ENCODE results near the genes AADACL4, HNRNPCL2, HNRNPCL4 and PRAMEF18.

DNA sequence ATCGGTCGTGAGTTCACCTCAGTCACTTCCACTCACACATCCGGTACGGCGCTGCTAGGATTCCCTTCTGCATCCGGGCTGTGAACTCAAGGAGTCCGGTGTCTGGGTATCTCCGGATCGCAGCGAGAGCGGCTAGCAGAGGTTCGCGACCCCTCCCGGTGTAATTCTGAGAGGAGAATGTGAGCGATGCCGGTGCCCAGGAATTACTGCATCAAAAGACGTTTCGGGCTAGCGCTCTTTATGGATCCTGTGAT, 322 bp upstream of the MTOR start:
- PRO-cap: bidirectional peak, plus-strand start at position 92 of the sequence, minus-strand start outside the sequence

DNA sequence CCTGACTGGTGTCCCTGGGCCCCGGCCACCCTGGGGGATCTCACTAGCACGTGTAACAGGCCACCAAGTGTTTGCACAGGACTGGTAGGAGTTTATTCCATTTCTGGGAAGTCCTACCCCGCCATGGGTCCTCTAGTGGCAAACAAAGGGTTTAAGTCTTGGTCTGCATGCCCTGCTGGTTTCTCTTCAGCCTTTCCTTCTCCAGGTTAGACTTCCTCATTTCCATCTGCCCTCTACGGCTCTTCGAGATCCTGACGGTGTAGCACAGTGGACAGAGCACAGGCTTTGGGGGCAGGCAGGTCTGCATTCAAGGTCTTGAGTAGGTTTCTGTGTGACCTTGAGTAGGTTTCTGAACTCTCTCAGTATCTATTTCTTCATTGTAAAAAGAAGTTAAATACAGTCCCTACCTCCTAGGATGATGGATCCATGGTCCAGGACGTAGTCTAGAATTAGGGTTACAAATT, 2.9 kb downstream of the AGTRAP start:
- PRO-cap: no peak

- PRO-cap: no peak
Observed at GRCh38 chr1:11746840-11747039, 10.8 kb downstream of the AGTRAP start.

DNA sequence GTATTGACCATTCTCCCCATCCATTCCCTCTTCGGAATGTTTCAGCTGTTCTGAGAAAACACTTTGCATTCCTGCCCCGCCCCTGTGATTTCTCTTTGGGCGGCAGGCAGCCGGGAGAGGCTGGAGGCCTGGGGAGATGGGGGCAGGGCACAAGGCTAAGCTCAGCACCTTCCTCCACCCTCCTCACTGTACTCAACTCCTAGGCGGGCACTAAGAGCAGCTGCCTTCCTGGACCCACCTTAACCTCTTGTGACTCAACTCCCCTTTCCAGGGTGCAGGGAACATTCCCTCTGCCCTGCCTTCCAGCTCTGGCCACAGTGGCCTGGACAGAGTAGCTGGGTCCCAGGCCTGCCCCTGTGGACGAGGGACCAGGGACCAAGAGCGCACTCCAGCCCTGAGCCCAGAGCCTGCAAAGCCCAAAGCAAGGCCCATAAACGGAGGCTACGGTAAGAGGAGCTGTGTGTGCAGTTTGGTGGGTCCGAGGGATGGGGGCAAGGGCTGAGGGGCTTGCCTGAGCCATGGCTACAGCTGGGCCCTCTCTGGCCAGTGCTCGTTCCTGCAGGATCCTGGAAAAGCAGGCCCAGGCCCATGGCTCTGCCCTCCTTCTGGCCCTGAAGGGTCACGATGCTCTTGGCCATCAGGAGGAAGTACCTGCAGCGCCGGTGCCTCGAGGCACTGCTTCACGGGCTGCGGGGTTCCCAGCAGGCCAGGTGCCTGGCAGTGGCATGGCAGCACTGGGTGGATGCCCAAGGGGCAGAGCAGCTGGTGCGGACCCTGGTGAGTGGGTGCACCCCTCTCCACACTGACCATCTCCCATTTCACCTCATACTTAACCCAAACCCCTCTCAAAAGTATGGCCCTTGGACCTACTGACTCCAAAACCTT, 17.9 kb downstream of the MTHFR start:
- PRO-cap: no peak

DNA sequence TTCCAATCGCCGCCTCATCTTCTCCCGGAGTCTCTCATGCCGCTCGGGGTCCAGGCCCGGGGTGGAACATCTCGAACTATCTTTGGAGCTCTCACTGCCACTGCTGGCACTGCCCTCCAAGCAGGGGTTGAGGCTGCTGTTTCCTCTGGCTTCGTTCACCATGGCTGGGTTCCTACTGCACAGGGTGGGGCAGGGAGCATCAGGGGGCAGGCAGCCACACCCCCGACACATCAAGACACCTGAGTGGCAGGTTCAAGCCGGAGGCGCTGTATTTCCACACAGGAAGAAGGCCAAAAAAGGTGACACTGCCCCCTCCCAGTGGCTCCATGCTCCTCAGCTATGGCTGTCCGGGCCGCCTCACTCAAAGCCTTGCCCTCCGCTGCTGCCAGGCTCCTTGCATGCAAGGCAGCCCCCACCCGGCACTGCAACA, 2.8 kb downstream of the MTHFR start:
- PRO-cap: no peak

DNA sequence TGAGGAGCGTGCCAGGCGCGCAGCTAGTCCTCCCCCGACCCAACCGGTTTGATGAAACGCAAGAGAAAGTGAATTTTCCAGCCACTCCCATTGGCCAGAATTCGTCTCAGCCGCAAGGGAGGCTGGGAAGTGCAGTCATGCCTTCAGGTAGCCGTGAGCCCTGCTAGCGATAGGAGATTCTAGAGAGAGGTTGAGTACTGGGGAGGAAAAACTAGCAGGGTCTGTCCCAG, 17.4 kb downstream of the KIAA2013 start:
- PRO-cap: bidirectional peak, plus-strand start at position 172 of the sequence, minus-strand start at position 50 of the sequence

- PRO-cap: no peak
Observed at GRCh38 chr1:12125367-12126027, 41.3 kb upstream of the TNFRSF1B start.

GRCh38 chr1:12143195-12144462, 23.2 kb upstream of the TNFRSF1B start:
- PRO-cap: no peak

- PRO-cap: no peak
Observed at GRCh38 chr1:12161534-12162435, 5.0 kb upstream of the TNFRSF1B start.

DNA sequence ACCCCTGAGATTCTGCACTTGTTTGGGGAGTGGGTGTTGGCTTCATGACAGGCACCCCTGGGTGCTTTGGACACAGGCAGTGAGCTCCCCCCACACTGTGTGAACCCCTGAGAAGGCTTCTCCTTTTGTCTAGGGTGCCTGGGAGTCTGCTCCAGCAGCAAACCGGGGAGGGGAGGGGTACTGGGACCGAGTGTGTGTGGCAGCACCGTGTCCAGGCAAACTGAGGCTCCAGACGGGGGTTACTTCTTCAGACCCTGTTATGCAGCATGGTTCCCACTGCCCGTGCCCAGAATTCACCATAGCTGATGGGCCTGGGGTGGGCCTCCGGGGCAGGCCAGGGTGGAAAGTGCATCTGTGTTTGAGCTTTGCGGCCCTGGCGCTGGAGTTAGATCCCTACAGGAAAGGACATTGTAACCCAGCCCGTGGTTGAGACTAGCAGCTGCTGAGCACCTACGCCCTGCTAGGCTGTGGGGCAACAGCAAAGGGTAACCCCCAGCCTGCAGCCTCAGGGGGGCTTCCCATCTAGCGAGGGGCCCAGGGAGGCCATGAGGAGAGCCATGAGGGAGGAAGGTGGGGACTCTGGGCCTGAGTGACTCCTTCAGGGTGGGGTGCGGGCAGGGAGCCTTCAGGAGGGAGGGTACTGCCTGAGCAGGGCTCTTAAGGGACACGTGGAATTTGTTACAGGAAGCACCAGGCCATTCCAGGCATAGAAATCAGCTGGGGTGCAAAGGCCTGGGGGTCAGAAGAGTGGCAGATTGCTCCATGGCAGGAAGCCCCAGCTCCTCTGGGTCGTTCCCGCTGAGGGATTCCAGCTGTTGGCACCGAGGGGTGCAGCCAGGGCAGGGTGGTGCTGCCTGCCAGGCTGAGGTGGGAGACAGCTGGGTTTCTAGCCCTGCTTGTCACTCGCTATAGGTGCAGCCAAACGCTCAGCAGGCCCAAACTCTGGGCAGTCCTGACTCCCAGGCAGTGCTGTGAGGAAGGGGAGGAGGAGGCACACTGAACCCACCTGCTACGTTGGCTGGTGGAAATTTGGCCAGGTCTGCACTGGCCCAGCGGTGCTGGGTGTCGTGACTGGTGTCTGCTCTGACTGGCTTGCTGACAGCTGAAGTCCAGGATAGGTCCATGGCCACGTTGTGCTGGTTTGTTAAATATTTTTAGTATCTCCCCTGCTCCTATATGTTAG, 19.0 kb downstream of the TNFRSF1B start:
- PRO-cap: no peak

DNA sequence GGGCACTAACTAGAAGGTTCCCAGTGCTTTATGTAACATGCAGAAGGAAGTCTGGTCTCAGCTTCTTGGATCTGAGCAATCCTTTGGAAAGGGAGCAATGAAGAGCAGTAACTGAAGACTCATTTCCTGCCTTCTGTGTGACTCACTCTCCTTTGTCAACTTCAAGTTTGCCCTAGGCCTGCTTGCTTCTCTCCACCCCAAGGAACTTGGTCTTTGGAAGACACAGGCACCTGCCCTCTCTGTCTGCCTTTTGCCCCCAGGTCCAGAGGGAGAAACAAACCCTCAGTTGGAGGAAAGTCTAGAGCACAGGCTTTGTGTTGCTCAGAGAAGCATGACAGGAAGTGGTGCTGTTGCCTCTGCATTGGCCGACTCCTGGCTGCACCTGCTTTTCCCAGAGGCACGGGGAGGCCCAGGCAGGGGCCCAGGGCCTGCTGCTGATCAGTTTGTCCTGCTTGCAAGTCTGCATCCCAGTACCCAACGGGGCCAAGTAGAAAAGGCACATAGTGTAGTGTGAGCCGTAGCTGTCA, 137.2 kb downstream of the DHRS3 start:
- PRO-cap: no peak

GRCh38 chr1:12486062-12487232, 131.6 kb downstream of the DHRS3 start:
- PRO-cap: no peak

DNA sequence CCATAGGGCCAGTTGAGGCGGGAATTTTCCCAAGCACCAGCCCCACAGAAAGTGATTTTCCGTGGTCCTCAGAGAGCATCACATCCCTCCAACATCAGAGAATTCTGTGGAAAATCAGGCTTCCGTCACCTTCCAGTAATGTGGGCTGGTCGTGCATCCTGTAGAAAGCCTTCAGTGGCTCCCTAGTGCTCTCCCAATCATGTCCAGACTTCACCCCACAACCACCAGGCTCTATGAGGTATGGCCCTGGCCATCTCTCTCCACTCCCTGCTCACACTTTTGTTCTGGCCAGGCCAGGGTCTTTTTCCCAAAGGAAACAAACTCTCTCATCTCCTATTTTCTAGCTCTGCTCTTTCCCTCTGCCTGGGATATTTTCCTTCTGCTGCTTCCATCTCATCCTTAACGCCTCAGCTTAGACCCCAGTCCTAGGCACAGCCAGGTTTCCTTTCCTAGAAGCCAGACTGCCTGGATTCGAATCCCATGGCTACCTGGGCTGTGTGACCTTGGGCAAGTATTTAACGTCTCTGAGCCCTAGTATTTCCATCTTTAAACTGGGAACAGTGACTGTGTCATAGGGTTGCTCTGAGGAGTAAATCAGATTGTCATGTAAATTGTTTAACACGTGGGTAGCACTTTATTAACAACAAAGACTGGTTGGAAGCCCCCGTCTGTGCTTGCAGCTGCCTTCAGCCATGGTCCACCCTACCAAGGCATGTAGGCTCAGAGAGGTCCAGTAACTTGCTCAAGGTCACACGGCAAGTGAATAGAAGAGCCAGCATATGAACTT, 18.5 kb downstream of the DHRS3 start:
- PRO-cap: no peak

GRCh38 chr1:12634784-12635328, 9.0 kb upstream of the AADACL4 start:
- PRO-cap: no peak

DNA sequence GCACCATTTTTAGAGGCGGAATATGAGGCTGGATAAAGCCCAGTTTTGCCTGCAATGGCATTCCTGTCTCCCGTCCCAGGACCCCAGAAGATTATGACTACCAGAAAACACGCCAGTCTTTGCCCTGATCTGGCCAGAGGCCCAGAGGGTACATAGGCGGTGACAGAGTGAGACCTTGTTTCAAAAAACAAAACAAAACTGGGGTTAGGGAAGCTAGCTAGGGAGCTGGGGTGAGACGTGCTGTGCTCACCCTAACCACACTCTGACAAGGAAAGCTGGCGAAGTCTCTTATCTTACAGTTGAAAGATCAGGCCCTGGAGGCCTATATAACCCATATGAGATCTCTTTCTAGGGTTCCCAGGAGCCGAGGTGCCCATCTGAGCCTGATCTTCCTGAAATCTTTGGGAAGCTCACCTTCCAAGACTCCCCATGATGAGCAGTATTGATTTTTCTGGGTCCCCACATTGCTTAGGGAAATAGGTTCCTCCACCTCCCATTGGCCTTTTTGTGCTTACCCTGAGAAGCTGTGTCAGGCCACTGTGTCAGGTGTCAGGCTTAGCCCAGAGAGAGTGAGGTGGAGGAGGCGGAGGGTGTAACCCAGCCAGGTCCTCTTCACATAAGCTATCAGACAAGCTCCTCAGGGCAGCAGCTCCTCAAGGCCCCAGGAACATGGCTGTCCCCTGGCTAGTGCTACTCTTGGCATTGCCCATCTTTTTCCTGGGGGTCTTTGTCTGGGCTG, at the start of gene AADACL4:
Gene AADACL4 (plus strand): TSS at position 208 of the 739 bp plus-strand sequence.
- PRO-cap: no peak

DNA sequence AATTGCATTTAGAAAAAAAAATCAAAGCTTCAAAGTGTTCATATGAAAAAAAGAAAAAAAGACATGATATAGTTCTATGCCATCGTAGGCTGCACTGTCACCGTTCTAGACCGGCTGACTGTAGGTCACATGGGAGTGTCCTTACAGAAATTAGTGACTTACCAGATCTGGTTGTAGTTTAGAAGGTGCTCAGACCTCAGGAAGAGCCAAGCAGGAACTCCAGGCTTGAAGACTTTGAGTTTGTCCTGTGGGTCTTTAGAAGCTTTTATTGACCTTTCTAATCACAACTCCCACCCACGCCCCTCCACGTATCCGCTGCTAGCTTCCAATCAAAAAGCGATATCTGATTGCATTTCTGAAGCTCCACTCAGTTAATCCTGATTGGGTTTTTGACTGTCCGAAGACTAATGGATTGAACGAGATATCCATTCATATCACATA, at the start of gene HNRNPCL2:
Gene HNRNPCL2 (minus strand): TSS at position 224 of the 441 bp plus-strand sequence.
- PRO-cap: no peak

DNA sequence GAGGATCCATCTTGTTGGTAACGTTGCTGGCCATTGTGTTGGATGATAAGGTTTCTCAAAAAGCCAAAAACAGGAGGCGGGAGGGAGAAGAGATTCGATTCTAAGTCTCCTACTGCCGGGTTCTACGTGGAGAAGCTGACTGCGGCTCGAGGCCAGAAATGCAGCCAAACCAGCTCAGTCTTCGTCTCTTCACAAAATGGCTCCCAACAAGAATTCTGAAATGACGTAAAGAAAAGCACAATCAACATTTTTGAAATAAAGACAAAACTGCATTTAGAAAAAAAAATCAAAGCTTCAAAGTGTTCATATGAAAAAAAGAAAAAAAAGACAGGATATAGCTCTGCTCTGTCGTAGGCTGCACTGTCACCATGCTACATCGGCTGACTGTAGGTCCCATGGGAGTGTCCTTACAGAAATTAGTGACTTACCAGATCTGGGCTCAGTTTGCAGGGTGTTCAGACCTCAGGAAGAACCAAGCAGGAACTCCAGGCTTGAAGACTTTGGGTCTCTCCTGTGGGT, at the start of gene HNRNPCL4:
Gene HNRNPCL4 (minus strand): TSS at position 198 of the 519 bp plus-strand sequence.
- PRO-cap: no peak

GRCh38 chr1:13226079-13226587, at the start of gene PRAMEF18:
PRAMEF18 (minus strand) TSS chr1:13226154.
- PRO-cap: no peak

GRCh38 chr1:13505018-13505409, 8.8 kb downstream of the LRRC38 start:
- PRO-cap: no peak

DNA sequence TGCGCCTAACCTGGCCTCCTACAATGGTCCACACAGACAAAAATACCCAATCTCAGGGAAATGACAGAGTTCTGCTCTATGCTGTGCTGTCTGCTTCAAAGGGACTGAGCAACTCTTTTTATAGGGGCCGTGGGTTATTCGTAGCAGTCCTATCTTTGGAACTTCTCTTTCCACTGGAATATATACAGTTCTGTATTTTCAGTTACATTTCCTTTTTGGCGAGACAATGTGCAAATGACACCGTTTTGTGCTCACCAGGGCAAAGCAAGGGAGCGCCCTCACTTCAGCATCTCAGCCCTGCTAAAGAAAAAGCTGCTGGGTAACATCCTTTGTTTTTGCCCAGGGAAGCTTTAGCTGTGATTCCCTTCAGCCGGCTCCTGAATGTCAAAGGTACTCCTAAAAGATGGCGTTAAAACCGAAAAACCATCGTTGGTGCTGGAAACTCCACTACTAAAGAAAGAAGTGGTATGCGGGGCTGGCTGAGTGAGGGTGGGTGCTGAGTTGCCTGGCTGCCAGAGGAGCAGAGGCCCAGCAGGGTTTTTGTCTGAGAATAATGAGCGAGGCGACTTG, 1.7 kb downstream of the PDPN start:
- PRO-cap: bidirectional peak, plus-strand start at position 482 of the sequence, minus-strand start at position 452 of the sequence